Measurements from ENCODE around the genes ATXN3L and VEGFD.

DNA sequence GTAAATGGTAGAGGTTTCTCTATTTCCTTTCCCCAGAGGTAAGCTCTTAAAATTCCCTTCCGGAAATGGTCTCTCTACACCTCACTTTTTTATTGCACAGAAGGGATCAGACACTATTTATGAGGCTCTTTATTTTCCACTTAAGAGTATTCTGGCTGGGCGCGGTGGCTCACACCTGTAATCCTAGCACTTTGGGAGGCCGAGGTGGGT is 17.7 kb upstream of the TMSB4X start:
- PRO-cap, result no peak

GRCh38 chrX:12967794-12968115 is 7.2 kb upstream of the TMSB4X start:
- PRO-cap, result no peak

DNA sequence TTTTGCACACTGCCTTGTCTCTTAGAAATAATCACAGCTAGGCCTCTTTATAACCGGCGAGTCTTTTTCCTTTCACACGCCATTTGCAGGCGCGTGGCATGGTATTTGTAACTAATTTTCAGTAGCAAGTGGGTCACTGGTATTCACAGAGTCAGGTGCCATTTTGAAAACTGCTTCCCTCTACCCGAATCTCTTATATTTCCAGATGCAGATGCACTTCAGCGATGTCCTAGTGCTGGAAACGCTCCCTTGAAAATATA is 1.0 kb upstream of the TMSB4X start:
- PRO-cap, result no peak

DNA sequence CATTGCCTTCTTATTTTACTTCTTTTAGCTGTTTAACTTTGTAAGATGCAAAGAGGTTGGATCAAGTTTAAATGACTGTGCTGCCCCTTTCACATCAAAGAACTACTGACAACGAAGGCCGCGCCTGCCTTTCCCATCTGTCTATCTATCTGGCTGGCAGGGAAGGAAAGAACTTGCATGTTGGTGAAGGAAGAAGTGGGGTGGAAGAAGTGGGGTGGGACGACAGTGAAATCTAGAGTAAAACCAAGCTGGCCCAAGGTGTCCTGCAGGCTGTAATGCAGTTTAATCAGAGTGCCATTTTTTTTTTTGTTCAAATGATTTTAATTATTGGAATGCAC is 1.9 kb downstream of the TMSB4X start:
- PRO-cap, result no peak

DNA sequence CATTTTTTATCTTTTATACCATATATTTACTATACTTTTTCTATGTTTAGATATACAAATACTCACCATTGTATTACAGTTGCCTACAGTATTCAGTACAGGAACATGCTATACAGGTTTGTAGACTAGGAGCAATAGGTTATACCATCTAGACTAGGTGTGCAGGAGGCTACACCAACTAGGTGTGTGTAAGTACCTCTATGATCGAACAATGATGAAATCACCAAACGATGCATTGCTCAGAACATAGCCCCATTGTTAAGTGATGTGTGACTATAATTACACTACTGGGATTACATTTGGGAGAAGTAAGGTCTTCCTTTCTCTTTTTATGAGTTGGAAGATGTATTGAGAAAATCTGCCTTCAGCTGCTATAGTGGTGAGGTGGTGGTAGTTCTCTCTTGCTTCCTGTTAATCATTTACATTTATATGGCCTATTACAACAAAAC is 27.3 kb downstream of the TMSB4X start:
- PRO-cap, result bidirectional peak, plus-strand start at position 284 of the sequence, minus-strand start at position 213 of the sequence

DNA sequence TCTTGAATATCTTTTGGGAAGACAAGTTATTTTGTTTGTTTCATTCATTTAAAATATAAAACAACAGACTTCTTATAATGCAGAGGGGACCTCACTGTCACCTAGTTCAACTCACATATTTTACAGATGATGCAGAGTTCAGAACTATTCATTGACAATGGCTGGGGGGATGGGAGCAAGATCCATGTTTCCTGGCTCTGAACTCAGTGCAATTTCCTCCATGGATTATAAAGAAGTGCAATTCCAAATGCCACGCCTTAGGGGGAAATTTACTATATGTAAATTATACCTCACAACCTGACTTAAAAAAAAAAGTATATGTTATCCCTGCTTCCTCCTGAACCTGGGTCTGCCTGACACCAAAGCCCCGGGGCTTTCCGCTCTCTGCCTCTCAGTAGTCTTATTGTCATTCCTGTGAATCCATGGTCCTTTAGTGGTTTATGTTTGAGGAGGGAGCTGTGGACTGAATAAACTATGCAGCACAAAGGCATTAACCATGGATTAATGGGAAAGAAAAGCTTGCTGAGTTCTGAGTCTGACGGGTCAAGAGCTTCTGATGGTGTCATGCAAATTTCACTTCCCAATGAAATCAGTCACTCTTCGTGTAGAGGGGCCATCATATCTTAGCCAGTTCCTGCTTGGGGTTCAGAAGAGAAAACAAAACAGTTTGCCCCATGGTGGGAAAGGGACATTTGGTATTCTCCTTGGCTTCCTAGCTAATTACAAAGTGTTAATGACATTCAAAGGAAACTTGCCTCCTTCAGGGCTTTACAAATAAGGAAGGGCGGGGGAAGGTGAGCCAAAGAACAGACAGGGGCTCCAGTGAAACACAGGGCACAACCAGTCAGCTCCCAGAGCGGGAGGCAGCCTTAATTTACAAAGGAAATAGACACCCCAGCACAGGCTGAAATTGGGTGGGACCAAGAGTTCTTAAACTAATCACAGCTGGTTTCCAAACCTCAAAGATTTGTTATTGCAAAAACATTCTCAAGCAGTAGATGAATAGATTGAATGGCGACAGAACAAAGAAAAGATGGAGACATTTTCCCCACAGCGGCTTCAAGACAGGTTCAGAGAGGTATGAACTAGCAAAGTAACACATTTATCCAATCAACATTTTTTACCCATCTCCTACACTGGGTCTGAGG is 14.3 kb downstream of the FAM9C start:
- PRO-cap, result no peak

DNA sequence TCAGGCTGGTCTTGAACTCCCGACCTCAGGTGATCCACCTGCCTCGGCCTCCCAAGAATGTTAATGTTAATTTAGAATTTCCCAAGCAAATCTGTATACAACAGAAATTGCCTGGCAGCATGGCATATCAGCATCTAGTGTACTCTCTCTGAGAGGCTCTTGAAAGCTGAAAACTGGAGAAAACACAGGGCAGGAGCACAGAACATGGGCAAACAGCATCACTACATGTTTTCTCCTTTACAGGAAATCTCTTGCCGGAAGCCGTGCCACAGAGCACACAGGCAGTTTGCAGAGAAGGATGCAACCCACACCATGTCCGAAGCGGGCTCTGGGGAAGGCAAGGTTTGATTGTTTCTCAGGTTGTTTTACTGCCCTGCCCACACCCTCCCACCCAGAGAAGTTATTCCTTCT is 41.0 kb upstream of the FAM9C start:
- PRO-cap, result no peak

- PRO-cap, result no peak
These were observed 46.6 kb upstream of the FAM9C start for GRCh38 chrX:13090970-13091541.

- PRO-cap, result unidirectional peak, minus-strand start at chrX:13092738
These were observed 48.0 kb upstream of the FAM9C start for GRCh38 chrX:13092176-13092984.

DNA sequence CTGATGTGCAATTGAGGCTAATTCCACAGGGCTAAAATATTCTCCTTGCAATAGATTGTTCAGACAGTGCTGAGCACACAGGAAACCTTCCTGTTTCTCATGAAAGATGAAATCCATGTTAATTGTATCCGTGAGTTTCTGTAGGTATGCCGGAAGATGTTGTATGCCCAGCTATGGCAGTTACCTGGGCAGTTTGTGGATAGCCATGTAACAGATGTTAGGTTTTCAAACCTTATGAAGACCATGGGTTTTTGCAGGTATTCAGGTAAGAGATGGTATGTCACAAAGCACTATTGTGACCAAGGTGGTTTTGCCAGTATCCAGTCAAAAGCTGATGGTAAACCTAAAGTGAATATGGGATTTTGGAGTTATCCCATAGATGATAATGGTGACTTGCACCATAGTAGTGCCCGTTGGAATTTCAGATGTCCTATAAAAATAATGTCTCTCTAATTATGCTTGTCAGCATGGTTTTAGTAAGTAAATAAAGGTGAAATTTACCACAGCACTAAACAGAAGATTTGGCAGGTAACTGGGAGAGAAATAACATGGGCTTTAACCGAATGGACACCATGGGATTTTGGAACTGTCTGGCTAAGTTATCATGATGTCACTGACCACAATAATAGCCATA is at the start of gene ATXN3L:
Gene ATXN3L (minus strand): TSS at position 236 of the 634 bp plus-strand sequence.
- PRO-cap, result no peak

DNA sequence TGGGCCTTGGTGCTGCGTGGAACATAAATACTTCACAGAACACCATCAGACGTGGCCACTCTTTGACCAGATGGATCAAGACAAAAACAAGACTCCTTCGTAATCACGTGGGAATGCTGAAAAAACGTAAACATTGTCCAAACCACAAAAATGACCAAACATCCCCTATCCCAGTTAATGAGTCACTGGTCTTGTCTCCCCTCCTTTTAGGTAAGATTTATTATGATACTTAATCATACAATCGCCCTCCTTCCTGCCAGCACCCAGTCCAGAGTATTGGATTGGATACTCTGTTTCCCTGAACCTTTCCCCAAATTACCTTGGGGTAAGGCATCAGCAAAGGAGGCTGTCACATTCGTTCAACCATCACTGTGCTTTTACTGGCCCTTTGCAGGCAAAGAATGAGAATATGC is 636 bp upstream of the TCEANC start:
- PRO-cap, result bidirectional peak, plus-strand start at position 313 of the sequence, minus-strand start at position 82 of the sequence

GRCh38 chrX:13760103-13760958 is 25.8 kb downstream of the OFD1 start:
- PRO-cap, result no peak

DNA sequence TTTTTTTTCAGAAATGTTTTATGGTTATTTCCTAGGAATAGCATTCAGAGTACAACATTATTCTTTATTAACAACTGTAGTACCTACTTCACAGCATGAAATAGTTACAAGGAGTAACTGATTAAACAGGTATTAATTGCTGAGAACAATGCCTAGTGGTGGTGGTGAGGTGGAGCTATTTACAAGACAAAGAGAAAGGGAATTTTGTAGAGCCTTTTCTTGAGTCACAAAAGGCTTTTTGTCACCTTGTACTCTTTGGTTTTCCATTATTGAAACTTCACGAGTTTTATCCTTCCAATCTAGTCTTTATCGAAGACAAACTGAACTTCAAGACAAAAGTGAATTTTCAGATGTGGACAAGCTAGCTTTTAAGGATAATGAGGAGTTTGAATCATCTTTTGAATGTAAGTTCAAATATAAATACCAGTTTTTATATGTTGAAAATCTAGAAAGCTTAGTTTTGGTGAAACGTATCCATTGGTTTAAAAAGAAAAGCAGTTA is 27.5 kb downstream of the OFD1 start:
- PRO-cap, result no peak

DNA sequence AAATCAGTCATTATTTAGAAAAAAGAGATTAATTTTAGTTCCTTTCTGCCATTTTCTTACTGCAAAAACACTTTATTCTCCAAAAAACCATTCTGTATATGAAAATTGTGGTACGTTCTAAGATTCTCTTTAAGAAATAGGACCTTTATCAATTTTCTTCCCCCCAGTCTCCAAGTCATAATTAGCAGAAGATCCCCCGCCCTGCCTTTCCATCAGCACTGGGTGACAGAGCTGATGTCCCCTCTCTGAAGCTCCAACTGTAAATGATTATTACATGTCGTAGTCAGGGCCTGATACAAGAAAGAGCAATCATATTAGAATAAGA is 862 bp downstream of the GPM6B start:
- PRO-cap, result no peak

GRCh38 chrX:14886018-14886610 is 12.9 kb downstream of the MOSPD2 start:
- PRO-cap, result no peak

GRCh38 chrX:15384313-15384593 is at the start of gene VEGFD:
Gene VEGFD, minus strand, starts transcription at chrX:15384413.
- PRO-cap, result no peak

DNA sequence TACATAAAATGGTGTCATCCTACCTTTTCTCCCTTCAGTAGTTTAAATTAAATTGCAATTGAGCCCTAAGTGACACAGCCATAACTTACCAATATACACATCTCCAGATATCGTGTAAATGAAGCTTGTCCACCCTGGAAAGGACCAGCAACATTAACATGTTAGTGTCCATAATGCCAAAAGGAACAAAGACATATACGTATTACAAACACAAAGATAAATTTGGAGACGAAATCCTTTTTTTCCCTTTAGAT is 23.1 kb upstream of the VEGFD start:
- PRO-cap, result no peak

DNA sequence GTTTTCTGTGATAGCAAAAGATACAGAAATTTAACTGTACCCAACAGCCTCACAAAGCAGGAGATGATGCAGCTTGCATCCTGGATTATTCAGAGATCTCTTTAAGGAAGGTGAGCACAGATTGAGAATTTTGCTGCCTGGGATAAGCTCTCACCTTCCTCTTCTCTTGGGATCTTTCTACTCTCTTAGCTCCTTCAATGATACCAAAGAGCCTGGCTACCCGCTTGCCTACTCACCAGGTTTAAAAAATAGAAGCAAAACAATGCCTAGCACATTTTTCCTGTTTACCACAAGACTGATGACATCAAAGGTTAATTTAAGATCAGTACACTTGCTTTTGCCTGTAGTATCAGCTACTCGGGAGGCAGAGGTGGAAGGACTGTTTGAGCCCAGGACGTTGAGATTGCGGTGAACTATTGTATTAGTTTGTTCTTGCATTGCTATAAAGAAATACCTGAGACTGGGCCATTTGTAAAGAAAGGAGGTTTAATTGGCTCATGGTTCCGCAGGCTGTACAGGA is 36.8 kb upstream of the AP1S2 start:
- PRO-cap, result no peak

- PRO-cap, result no peak
These were observed 73.0 kb upstream of the S100G start for GRCh38 chrX:16576918-16577311.

- PRO-cap, result bidirectional peak, plus-strand start at chrX:16711974, minus-strand start at chrX:16711978
These were observed 697 bp downstream of the CTPS2 start for GRCh38 chrX:16711661-16712282.

Data from Calu3 (cell line).